Lower leg skin (tissue), 2 donors: ENCODE measurements around a stretch of chr17.

- PRO-cap: no peak
- RAMPAGE, long total RNA, 2 experiments: no peak in any of the 2 experiments
Measured at GRCh38 chr17:17084443-17084681, 42.1 kb downstream of the MPRIP start.

DNA sequence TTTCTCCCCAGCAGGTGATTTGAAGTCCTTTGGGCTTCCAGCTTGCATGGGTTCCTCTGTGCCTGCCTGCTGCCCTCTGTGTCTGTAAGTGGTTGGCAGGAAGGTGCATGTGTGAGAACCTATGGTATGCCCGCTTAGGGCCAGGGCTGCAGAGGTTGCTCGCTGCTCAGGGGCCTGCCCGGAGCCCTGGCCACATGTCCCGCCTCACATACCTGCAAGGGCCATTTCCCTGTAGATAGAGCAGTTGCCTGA, 65.5 kb downstream of the MPRIP start:
- PRO-cap: no peak
- RAMPAGE, long total RNA, 2 experiments: no peak in any of the 2 experiments

DNA sequence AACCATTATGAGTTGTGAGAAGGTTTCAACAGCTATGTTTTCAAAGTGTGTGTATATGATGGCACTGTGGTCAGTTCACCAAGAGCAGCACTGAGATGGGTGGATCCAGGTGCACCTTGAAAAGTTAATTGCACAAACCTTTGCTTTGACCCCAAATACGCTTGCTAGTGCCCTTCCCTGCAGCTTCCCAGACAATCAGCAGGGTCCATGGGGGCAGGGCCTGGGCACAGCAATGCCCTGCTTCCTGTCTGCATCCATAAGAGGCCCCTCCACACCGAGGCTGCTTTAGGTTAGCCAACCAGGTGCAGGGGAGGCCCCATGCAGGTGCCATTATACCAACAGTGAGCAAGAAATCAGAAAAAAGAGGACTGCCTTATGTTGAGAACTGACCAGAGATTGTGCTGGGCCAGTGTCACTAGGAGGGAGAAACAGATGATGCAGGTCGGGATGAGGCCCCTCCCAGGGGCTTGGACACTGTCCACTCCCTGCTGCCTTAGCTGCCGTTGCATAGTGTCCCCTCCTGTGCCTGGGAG, 36.9 kb downstream of the PLD6 start:
- PRO-cap: no peak
- RAMPAGE, long total RNA, 2 experiments: no peak in any of the 2 experiments

DNA sequence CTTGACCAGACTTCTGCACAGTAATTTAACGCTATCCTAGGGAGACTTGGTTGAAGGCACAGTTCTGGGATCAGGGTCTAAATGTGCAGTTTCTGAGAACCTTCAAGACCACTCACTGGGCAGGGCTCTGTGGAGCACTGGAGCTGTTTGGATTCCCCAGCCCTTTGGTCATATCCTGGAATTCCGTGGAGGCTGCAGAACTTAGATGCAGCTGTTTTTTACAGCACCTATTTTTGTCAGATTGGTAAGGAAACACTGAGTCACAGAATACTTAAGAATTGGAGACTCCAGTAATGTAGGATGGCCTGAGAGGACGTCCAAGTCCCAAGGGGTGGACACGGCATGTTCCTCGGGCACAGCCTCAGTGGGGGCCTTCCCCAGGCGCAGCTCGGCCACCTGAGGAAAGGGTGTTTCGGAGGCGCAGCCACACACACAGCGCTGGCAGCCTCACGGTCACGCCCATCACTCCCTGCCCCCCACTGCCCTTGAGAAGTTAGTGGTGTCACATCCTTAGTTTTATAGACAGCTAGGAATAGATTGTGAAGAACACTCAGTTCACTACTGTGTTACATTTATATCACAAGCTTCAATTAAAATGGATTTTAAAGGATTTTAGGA, 14.8 kb downstream of the PLD6 start:
- PRO-cap: no peak
- RAMPAGE, long total RNA, 2 experiments: no peak in any of the 2 experiments

DNA sequence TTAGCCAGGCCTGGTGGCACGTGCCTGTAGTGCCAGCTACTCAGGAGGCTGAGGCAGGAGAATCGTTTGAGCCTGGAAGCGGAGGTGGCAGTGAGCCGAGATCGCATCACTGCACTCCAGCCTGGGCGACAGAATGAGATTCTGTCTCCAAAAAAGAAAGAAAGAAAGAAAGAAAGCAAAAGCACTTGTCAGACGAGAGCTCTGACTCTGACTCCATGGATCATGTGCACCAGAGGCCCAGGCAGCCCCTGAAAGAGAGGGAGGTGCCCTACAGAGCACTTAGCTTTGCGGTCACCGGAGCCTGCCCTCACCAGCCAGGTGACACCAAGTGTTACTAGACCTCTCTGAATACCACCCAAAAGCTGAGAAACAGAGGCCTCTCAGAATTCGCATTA, 1.7 kb downstream of the FLCN start:
- PRO-cap: no peak
- RAMPAGE, long total RNA, 2 experiments: no peak in any of the 2 experiments

GRCh38 chr17:17236963-17237043, 165 bp downstream of the FLCN start:
- PRO-cap: no peak
- RAMPAGE, long total RNA, 2 experiments: no peak in any of the 2 experiments

- PRO-cap: no peak
- RAMPAGE, long total RNA, 2 experiments: no peak in any of the 2 experiments
Measured at GRCh38 chr17:17416346-17417280, 60.2 kb upstream of the MED9 start.

GRCh38 chr17:17443002-17443678, 33.7 kb upstream of the MED9 start:
- PRO-cap: no peak
- RAMPAGE, long total RNA, 2 experiments: no peak in any of the 2 experiments

GRCh38 chr17:17496750-17497276, 618 bp upstream of the RASD1 start:
- PRO-cap: no peak
- RAMPAGE, long total RNA, 2 experiments: no peak in any of the 2 experiments

DNA sequence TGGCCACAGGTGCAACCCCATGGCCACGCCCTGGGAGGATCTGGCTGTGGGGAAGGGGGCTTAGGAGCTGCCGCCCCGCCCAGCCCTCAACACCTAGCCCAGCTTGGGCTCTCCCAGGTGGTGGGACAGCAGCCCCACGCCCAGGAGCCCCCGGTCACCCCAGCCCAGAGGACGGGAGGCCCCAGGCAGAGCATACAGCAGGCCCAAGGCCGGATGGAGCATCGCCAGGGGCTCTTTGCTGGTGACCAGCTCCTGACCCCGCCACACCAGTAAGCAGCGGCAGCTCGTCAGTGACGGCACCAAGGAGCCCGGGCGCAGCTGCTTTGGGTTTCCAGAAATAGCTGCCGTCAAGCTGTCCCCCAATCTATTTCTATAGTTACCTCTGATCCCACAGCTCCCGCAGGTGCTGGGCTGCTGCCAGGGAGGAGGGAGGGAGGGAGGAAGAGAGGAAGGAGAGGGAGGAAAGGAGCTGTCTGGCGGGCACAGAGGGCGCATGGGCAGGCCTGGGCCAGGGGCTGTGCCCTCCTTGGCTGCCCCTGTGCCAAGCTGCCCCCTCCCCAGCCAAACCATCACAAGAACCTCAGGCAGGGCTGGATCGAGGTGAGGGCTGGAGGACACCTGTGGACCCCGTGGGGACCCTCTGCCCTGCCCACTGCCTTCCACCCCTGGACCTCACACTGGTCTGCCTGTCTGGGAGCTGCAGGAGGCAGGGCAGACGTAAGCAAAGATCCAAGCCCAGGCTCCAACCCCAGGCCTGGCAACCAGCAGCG, 10.8 kb upstream of the RASD1 start:
- PRO-cap: no peak
- RAMPAGE, long total RNA, 2 experiments: no peak in any of the 2 experiments

DNA sequence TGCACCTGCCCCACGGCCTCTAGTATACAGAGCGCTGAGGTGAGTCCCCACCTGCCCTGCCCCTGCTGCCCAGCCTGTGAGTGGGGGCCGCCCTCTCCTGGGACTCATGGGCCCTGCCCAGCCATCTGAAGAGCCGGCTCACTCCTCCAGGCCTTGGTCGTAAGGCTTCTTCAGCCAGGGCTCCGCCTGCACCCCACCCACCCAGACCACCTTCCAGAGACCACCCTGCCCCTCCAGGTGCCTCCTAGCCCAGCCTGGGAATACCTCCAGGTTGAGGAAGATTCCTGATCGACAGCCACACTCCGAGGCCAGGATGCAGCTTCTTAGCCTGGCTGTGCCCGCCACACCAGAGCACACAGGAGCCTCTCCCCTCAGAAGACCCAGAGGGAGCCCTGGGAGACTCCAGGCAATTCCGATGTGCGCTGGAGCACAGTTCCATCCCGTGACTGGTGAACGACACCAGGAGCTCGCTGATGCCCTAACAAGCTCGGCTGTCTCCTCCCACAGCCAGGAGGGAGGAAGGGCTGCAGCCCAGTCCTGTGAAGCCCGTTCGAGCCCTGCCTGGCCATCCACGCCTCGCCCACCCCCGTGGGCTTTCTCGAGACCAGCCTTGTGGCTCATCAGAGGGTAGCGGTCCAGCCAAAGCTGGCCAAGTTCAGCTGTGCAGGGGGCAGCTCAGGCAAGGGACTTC, 21.7 kb upstream of the RASD1 start:
- PRO-cap: no peak
- RAMPAGE, long total RNA, 2 experiments: no peak in any of the 2 experiments

GRCh38 chr17:17529133-17529699, 33.0 kb upstream of the RASD1 start:
- PRO-cap: no peak
- RAMPAGE, long total RNA, 2 experiments: no peak in any of the 2 experiments

DNA sequence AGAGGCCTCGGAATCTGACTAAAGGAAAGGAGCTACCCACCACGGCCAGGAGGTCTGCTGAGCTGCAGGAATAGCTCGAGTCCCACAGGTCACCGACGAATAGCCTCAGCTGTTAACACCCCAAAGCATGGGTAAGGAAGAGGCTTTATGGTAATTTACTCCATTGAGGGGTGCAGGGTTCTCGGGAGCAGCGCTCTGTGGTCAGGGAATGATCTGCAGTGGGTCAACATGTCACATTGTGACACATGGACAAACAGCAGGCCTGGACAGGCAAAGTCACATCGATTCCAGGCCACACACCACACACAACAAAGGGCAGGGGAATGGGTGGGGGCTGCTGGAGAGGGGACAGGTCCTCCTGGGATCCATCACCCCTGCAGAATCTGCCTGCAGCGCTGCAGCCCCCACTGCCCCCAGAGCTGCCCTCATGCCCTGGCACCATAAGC, 9.3 kb downstream of the PEMT start:
- PRO-cap: no peak
- RAMPAGE, long total RNA, 2 experiments: no peak in any of the 2 experiments

GRCh38 chr17:17711661-17712346, 30.5 kb downstream of the RAI1 start:
- PRO-cap: no peak
- RAMPAGE, long total RNA, 2 experiments: no peak in any of the 2 experiments

- PRO-cap: no peak
- RAMPAGE, long total RNA, 2 experiments: no peak in any of the 2 experiments
Measured at GRCh38 chr17:17712352-17713220, 31.3 kb downstream of the RAI1 start.

GRCh38 chr17:17784066-17785109, 52.4 kb downstream of the SREBF1 start:
- PRO-cap: no peak
- RAMPAGE, long total RNA, 2 experiments: no peak in any of the 2 experiments

- PRO-cap: unidirectional peak, minus-strand start at chr17:17810127
- RAMPAGE, long total RNA, 2 experiments: no peak in any of the 2 experiments
Measured at GRCh38 chr17:17809863-17810774, 26.7 kb downstream of the SREBF1 start.

DNA sequence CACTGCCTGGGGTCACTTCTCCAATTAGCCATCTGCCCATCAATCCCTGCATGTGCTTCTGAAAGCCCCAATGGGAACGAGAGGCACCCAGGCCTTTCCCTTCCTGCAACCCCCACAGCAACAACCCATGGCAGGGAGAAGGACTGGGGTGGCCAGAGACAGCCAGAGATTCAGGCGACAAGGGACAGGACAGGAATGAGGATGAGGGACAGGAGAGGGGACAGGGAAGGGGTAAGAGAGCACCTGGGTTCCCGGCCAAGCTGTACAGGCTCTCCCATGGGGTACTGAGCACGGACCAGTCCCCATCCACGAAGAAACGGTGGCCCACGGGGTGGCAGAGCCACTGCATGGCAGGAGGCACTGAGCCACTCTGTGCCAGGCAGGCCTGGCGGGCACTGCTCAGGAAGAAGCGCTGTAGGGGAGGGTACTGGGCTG, 21.2 kb downstream of the SREBF1 start:
- PRO-cap: no peak
- RAMPAGE, long total RNA, 2 experiments: no peak in any of the 2 experiments

DNA sequence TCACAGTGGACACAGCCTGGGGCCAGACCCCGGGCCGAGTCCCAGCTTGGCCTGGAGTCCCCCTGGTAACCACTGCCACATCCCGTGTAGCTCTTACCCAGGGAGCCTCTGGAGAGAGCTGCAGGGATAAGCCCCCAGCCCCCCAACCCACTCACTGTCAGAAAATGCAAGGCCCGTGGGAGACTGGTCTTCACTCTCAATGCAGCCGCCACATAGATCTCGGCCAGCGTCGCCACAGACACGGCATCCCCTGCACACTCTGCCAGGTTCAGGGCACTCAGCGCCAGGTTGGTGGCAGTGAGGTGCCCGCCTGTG, 20.8 kb downstream of the SREBF1 start:
- PRO-cap: no peak
- RAMPAGE, long total RNA, 2 experiments: no peak in any of the 2 experiments

DNA sequence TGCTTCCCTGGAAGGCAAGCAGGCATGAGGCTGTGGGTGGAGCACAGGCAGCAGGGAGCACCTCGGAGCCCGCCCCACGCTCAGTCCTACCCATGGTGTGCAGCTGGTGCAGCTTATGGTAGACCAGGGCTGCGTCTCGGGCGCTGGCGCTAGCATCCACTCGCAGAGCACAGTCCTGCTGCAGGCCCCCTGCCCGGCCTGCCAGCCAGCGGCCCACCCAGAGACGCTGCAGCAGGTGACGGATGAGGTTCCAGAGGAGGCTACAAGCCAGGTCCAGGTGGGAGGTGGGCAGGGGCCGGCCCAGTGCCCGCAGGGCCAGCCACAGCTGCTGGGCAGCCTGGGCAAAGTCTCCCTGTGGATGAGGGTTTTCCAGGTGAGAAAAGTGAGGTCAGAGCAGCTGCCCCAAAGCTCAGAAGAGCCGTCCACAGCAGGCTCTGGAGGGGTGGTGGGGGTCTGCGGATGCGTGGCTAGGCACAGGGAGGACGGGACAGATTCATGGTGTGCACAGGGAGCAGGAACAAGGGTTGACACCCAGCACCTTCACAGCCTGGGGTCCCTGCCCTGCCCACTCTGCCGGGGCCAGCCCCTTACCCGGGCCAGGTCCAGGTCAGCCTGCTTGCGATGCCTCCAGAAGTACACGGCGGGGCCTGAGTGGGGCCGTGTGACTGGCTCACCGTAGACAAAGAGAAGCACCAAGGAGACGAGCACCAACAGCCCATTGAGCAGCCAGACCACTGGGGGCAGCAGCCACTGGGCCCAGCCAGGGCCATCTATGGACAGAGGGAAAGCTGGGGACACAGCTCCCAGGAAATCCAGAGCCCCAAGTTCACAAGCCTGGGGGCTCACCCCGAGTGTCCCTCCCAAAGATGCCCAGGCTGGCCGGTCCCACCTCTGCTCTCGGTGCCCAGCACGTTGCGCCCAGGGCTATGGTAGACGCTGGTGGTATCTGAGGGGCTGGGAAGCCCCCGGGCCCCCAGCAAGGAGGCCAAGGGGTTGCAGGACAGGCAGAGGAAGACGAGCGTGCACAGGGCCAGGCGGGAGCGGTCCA, 20.1 kb downstream of the SREBF1 start:
- PRO-cap: no peak
- RAMPAGE, long total RNA, 2 experiments: start-site peak on the minus strand in 2 of 2 experiments, centred at positions 189 to 971 of the sequence, 5 to 20 reads per replicate